ENCODE data around the genes BUD13 and SMIM35.

GRCh38 chr11:116772361-116773460 is at the start of gene BUD13:
BUD13 (minus strand) TSS chr11:116772987.
- RRBS, result 2% methylated on average over 23 of the region's 88 CpGs

DNA sequence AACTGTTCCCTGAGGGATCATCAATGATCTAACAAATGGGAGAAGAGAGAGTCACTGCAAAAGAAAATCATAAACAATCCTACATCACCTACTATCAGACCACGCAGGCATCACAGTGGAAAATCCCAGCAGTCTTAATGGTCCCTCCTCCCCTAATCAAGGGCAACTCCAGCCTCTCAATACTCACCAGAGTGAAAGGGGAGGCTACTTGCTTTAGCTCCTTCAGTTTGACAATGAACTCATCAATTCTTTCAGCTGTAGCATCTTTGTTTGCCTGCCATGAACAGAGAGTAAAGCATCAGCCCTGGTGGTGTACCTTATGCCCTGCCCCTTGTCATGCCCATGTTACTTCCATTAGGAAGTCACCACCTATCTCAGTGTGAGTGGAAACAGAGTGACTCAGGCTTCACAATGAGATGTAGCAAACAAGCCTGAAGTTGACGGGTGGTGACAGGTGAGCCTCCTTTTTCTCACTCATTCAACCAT is 2.2 kb downstream of the ZPR1 start:
- RRBS, result no CpG with 5 or more reads among the region's 2 CpGs

DNA sequence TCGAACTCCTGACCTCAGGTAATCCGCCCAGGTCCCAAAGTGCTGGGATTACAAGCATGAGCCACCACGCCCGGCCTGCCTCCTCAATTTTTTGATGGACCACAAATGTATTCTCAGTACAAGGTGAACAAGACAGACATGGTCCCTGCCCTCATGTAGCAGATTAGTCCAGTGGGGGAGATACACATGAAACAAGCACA is 76.9 kb upstream of the APOA1 start:
- RRBS, result no CpG with 5 or more reads among the region's 4 CpGs

DNA sequence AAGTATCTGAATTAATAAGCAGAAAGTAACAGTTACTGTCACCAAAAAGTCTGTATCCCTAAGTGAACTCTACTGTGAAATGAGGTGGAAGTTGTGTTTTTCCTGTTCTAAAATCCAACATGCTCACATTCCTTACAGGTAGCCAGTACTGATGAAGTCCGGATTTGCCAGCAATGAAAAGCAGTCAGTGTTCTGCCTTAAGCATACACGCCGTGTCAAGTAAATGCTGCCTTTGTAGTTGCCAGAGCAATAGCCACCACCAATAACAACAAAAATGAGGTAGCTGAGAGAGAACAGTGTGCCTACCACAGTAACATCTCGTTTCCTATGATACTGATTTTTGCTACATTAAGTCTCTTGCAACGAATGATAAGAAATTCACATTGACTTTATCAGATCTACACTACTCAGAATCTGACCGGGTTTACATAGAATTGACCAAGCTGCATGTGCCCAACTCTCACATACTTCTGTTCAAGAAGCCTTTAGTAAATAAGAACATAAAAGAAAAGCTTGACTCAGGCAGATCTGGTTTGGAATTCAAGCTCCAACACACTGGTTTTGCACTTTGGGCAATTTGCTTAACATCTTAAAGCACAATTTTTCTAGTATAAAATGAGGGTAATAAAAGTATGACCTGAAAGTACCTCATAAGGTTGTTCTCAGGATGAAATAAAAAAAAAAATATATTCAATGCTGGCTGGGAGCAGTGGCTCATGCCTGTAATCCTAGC is 95.3 kb downstream of the SIK3 start:
- RRBS, result no CpG with 5 or more reads among the region's 6 CpGs

GRCh38 chr11:117045890-117046766 is 52.1 kb downstream of the SIK3 start:
- RRBS, result no CpG with 5 or more reads among the region's 7 CpGs

GRCh38 chr11:117174772-117175643 is 3.5 kb upstream of the SIDT2 start:
- RRBS, result no CpG with 5 or more reads among the region's 12 CpGs

- RRBS, result no CpG with 5 or more reads among the region's 9 CpGs
These were observed 724 bp downstream of the TAGLN start for GRCh38 chr11:117199855-117200332.

- RRBS, result no CpG with 5 or more reads among the region's 14 CpGs
These were observed 1.8 kb downstream of the TAGLN start for GRCh38 chr11:117200638-117201654.

GRCh38 chr11:117202229-117202675 is 3.1 kb downstream of the TAGLN start:
- RRBS, result no CpG with 5 or more reads among the region's 5 CpGs

DNA sequence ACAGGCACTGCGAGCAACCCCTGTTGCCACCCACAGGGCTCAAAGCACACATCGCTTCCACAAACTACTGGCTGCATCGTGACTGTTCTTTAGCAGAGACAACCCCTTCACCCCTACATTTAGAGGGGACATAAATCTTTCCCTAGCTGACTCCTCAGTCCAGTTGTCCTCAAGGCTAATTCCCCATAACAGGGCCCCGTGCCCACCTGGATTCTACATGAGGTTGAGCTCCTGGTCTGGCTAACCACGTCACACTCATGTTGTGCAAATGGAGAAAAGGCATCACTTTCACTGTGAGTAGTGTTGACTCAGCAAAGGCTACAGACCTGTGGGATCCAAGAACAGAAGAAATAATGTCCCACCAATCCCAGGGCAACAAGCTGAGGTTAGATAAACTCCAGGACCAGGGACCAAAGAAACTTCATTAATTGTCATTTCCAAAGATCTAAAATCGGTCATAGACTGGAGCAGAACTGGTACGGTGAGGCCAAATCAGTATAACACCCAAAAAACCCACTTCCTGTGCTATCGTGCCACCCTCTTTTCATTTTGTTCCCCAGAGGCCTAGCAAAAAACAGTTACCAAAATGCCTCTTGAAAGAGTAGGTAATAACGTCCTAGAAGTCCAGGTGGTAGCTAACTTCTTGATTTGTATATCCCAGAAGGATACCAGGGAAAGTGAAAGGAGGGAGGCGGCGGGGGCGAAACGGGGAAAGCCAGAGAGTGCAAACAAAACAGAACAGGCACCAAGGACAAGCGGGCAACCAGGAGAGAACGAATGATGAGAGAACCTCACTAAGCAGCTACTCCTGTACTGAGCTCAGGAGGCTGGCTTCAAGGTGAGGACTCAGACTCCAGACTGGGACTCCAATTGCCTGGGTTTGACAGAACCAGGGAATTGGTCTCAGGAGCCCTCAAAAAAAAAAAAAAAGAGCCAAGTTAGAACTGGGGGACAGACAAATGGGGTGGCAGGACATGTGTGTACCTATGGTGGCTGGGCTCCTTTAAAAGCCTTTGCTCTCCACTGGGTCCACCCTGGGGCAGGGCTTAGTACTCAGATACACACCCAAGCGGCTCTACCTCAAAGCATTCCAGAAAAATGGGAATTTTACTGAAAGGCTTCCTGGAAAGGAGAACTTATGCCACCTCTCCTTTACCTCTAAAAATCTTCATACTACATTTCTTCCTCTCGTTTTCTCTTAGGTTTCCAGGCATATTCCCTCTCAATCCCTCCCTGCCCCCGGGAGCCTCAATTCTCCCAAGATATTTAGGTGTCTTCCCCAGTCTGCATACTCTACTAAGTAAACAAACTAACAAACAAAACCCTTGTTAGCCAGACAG is 1.3 kb downstream of the PCSK7 start:
- RRBS, result no CpG with 5 or more reads among the region's 18 CpGs

DNA sequence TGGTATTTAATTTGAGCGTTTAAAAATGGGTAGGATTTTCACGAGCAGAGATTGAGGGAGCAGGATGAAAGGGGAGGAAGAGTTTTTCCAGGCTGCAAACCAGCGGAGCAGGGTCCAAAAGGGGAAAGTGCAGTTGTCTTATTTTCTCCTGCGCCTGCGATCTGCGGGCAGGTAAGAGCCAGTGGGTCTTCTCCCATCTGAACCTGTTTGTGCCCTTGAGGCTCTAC is 517 bp upstream of the BACE1 start:
- RRBS, result no CpG with 5 or more reads among the region's 6 CpGs

DNA sequence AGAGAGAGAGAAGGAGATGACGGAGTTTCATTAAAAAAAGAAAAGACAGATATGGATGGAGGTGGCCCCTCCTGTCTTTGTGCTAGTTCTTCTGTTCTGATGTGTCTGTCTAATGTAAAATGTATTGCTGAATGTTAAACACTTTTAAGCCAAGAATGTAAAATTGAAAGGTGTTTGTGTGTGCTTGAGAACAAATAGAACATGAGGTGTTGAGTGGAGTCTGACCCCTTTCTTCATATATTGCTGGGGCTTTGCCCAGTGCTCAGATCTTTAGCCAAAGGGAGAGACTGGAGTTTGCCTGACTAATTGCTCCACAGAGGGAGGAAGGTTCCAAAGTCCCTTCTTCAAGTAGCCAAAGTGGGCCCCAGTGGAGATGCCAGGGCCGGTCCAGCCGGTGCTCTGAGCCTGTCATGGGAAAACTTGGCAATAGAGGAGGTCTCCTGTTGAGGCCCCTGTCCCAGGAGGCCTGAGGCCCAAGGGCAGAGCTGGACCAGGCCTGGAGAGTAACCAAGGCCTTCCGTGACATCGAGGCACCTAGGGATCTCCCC is 112.4 kb downstream of the DSCAML1 start:
- RRBS, result no CpG with 5 or more reads among the region's 5 CpGs

DNA sequence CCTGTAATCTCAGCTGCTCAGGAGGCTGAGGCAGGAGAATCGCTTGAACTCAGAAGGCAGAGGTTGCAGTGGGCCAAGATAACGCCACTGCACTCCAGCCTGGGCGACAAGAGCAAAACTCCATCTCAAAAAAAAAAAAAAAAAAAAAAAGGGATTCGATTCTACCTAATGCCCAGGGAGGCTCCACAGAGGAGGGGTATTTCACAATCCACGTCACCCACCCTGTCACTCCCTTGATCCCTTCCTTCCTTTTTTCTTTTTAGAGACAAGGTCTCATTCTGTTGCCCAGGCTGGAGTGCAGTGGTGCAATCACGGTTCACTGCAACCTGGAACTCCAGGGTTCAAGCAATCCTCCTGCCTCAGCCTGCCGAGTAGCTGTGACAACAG is 11.5 kb upstream of the FXYD2 start:
- RRBS, result no CpG with 5 or more reads among the region's 7 CpGs

DNA sequence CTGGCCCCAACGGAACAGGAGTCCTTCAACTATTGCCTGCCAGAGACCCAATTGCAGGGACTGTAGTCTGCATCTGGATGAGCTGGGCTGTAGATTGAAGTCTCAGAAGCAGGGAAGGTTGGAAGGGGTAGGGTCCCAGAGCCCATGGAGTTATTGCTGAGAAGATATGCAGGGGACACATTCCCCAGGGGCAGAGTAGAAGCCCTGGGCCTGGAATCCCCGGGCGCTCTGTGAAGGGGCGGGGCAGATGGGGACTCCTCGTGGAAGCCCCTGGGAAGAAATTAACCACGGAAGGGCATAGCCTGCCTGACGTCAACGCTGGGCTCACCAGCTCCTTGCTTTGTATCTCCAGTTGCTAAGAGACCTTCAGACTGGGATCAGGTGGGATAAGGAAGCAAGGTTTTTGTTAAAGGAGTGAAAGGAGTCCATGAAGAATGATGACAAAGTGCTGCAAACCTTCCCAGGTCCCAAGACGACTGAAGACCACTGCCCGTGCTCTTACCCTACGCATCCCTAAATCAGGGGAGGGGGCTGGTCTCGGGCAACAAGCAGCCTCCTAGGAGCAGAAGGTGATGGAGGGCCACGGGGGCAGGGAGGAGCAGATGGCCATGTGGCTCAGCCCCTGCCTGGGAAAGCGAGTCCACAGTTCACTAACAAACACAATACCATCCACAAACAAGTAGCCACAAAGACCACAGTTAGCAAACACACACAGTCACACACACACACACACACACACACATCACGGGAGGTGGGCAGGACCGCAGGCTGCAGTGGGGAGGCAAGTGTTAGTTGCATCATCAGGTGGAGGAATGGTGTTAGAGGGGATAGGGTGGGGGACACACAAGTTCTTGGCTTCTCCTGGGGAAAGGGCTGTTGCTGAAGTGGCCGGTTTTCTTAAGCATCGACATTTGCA is 13.0 kb upstream of the FXYD2 start:
- RRBS, result no CpG with 5 or more reads among the region's 18 CpGs

GRCh38 chr11:117980613-117981022 is 5.6 kb upstream of the IL10RA start:
- RRBS, result no CpG with 5 or more reads among the region's 1 CpG

DNA sequence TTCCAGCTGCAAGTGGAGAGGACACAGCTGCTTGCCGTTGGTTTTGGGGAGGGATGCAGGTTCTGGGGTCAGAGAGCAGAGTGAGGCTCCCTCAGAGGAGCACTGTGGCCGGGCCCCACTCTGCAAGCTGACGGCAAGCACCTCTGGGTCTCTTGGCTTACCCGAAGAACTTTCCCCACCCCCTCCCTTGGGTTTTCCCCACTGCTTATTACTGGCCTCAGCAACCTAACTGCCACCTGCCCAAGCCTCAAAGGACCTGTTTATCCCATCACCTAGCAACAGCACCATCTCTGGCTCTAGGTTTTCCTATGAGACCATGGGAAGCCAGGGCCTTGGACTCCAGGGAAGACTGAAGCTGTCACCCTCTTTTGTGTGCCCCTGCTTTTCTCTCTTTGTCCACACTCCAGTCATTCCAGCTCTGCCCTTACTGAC is at the start of gene SMIM35:
TSS of gene SMIM35 (minus strand) at position 145 of the 432 bp plus-strand sequence.
- RRBS, result no CpG with 5 or more reads among the region's 4 CpGs

GRCh38 chr11:118156186-118156803 is 3.7 kb upstream of the SCN4B start:
- RRBS, result no CpG with 5 or more reads among the region's 15 CpGs

DNA sequence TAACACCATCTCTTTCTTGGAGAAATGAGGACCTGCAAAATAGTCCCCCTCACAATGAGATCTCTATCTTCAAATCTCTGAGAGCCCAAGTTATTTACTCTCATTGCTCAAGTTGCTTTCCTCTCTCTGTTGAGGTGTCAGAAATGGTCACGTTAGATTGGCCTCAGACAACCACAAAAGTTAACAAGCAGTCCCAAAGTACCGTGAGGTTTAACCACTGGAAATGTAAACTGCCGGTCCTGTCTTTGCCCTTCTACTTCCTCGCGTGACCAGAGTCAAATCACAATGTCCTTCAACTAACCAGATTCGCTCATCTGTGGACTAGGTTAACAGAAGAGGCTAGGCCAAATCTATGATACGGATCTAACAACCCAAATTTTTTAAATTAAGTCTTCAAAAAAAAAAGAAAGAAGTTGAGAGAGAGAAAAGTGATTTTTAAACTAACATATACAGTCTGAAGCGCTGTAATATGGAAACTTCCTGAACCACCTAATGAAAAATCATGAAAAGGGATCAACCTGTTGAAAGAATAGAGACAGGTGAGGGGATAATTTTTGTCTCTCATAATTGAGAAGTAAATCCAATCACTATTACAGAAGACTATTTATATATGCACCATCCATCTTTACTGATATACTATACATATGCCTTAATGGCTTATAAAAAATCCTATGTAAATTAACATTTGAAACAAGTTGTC is 3.2 kb upstream of the JAML start:
- RRBS, result no CpG with 5 or more reads among the region's 8 CpGs

- RRBS, result no CpG with 5 or more reads among the region's 10 CpGs
These were observed 696 bp upstream of the CD3D start for GRCh38 chr11:118343122-118343679.

DNA sequence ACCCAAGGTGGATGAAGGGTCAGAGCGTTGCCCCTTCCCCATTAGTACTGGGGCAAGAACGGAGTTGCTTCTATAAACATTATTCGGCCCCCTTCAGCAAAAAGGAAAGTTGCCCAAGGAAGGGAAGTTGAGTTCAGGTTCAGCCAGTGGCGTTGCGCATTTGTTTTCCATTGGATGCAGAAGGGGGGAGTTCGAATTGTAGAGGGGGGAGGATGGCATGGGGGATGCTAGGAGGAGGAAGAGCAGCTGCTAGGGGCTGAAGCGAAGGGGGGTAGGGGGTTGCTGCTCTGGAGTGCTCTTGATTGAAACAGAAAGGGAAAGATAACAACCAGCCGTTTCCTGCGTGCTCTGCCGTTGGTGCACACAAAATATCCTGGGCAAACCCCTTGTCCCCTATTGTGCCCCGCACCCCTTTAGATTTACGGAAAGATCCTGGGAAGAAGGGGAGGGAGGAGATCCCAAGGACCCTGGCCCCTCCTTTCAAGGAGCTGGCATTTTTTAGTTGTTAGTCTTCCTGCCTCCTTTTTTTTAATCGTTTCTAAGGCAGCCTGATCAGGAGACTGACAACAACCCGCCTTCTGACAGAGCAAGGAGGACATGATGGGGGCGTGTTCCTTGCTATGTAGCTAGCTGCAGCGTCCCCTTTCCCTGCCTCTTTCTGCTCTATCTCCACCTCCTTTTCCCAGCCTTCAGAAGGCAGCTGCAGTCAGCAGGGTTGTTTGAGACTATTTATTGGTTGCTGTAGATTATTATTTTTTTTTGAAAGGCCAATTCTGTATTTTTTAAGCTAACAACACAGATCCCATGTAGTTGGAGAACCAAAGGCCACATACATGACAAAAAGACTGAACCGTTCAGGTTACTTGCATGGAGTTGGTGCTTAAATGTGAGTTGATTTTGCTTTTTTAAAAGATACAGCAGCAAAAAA is 2.2 kb downstream of the KMT2A start:
- RRBS, result no CpG with 5 or more reads among the region's 17 CpGs

Measured in AG09309 (cell line).